ENCODE results near the gene USF2.

- PRO-cap: no peak
Measured at GRCh38 chr19:35005585-35006057, 5.5 kb downstream of the GRAMD1A start.

DNA sequence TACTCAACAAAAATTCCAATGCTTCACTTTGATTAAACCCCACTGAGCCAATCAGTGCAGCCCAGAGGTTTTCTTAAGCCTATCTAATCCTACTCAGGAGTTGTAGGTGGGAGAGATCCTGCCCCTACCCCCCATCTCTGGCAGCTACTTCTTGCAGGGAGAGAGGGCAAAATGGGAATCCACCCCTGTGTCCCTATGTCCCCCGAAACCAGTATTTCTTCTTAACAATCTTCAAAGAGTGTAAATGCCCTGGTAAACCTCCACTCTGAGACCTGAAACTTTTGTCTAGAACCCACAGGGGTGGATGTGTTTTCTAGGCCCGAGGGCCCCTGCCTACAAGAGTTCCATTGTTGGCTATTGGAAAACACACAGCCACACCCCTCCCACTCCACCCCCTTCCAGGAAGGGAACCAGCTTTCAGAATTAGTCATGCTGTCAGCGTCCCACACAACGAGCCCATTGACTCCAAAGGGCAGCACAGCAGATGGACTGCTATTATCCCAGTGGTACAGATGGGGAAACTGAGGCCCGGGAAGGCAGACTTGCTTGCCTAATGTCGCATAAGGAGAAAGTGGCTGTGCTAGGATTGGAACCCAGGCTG lies 8.3 kb upstream of the FXYD3 start:
- PRO-cap: no peak

GRCh38 chr19:35123313-35124042 lies 7.9 kb downstream of the FXYD3 start:
- PRO-cap: no peak

- PRO-cap: no peak
Measured at GRCh38 chr19:35136734-35137845, 1.5 kb upstream of the FXYD1 start.

- PRO-cap: no peak
Measured at GRCh38 chr19:35151402-35151779, 3.1 kb upstream of the FXYD5 start.

DNA sequence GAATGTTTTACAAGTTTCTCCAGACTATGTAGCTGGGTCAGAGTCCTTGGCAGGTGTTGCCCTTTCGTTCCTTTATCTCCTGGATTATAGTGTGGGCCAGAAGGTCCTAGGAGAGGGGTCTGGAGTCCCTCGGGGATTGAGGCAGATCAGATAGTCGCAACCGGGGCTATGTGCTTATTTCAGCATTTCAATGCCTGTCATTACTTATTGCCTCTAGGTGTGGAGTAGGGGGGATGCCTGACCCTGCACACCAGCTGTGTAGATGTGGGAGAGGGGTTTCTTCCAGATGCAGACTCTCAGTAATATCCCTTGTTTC lies 9.2 kb downstream of the FXYD5 start:
- PRO-cap: no peak

GRCh38 chr19:35195665-35196309 lies 32.8 kb downstream of the FAM187B start:
- PRO-cap: no peak

- PRO-cap: no peak
Measured at GRCh38 chr19:35266943-35267938, 1.5 kb upstream of the USF2 start.

DNA sequence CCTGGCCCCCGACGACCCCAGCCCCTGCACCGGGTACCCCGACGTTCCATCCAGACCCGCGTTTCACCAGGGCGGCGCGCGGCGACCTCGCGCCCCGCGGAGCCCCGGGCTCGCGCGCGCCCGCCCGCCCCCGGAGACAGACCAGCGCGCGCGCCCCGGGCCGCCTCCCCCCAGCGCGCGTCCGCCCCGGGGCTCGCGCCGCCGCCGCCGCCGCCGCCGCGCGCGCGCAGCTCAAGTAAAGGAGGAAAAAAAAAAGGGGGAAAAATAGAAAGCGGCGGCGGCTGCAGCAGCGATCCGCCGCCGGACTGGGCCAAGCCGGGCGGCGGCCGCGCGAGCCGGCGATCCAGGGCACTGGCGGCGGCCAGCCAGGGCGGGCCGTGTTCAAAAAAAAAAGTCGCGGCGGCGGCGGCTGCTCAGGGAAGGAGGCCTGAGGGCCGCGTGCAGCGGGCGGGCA lies 417 bp upstream of the USF2 start:
- PRO-cap: bidirectional peak, plus-strand start at position 267 of the sequence, minus-strand start at position 65 of the sequence

DNA sequence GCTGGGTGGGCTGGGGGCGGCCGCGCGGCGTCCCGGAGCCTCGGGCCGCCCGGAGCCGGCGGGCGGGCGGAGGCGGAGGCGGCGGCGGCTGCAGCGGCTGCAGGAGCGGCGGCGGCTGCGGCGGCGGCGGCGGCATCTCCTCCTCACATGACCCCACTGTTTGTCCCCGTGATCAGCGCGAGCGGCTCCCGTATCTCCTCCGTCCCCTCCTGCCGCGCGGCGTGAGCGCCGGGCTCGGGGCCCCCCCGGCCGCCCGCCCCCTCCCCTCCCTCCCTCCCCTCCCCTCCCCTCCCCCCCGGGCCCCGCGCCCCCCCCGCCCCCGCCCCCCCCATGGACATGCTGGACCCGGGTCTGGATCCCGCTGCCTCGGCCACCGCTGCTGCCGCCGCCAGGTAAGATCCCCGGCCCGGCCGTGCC lies at the start of gene USF2:
Gene USF2 (plus strand): TSS at position 191 of the 417 bp plus-strand sequence.
- PRO-cap: bidirectional peak, plus-strand start at position 337 of the sequence, minus-strand start at position 158 of the sequence

GRCh38 chr19:35284688-35285275 lies 2.5 kb downstream of the HAMP start:
- PRO-cap: no peak

DNA sequence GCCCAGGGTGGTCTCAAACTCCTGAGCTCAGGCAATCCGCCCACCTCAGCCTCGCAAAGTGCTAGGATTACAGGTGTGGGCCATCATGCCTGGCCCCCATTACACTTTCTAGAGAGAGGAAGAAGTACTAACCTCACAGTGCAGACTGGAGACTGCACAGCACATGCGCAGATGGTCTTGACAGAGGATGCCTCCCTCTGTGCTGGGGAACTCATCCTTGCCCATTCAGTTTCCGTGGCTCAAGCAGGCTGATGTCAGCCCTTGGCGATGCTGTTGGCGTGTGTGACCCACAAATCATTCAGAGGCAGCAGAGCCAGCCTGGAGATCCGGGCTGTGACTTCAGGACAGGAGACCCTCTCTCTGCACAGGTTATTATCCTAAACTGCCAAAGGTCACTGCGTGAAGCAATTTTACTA lies 14.6 kb upstream of the FFAR2 start:
- PRO-cap: unidirectional peak, plus-strand start at position 228 of the sequence

DNA sequence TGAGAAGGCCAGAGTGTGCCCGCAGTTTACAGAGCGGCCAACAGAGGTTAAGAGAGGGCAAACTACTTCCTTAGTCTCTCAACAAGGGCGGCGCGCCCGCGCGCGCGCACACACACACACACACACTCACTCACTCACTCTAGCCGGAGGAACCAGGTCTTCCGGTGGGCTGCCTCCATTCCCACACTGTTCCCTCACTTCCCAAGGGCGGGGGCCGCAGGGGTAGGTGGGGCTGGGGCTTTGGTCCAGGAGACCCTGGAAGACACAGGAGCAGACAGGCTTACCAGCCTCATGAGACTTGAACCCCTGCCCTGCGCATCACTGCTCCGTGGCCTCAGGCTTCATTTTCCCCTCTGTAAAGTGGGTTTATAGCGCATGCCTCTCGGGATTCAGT lies 828 bp downstream of the GAPDHS start:
- PRO-cap: no peak

- PRO-cap: no peak
Measured at GRCh38 chr19:35553521-35554002, 8.1 kb downstream of the TMEM147 start.

DNA sequence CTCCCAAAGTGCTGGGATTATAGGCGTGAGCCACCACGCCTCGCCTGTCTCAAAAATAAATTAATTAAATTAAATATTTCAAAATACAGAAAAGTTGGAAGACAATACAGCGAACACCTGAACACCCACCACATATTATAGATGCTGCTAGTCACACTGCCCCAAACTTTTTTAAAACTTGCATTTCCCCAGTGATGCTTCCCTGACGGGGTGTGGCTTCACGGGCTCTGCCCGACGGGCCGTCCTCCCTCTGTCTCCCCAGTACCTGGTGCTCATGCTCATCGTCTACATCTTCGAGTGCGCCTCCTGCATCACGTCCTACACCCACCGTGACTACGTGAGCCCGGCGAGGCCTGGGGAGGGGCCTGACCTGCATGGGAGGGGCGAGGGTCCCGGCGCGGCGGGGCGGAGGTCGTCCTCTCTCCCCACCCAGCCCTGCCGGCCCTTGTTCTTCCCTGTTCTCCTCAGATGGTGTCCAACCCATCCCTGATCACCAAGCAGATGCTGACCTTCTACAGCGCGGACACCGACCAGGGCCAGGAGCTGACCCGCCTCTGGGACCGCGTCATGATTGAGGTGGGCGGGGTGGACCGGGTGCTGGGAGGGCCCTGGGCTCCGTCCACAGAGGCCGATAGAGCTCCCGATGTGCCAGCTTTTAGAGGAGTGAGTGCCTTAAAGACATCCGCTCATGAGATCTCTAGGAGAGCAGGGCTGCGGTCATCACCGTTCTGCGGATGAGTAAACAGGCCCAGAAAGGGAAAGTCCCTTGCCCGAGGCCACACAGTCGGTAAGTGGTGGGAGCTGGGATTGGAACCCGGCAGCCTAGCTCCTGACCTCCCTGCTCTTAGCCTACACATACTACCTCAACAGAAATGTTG lies 6.9 kb downstream of the UPK1A start:
- PRO-cap: bidirectional peak, plus-strand start at position 658 of the sequence, minus-strand start at position 503 of the sequence

DNA sequence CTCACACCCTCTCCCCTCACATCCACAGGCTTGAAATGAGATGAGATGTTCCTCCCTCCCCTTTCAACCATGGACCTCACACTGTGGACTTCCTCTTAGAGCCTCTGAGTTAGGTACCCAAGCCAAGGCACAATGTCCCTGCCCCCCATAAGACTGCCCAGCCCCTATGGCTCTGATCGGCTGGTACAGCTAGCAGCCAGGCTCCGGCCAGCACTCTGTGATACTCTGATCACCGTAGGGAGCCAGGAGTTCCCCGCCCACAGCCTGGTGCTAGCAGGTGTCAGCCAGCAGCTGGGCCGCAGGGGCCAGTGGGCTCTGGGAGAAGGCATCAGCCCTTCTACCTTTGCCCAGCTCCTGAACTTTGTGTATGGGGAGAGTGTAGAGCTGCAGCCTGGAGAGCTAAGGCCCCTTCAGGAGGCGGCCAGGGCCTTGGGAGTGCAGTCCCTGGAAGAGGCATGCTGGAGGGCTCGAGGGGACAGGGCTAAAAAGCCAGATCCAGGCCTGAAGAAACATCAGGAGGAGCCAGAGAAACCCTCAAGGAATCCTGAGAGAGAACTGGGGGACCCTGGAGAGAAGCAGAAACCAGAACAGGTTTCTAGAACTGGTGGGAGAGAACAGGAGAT lies 3.2 kb upstream of the KMT2B start:
- PRO-cap: no peak

- PRO-cap: no peak
Measured at GRCh38 chr19:35745749-35746228, 338 bp downstream of the PSENEN start.

- PRO-cap: no peak
Measured at GRCh38 chr19:35767095-35768290, 7.9 kb upstream of the ARHGAP33 start.

DNA sequence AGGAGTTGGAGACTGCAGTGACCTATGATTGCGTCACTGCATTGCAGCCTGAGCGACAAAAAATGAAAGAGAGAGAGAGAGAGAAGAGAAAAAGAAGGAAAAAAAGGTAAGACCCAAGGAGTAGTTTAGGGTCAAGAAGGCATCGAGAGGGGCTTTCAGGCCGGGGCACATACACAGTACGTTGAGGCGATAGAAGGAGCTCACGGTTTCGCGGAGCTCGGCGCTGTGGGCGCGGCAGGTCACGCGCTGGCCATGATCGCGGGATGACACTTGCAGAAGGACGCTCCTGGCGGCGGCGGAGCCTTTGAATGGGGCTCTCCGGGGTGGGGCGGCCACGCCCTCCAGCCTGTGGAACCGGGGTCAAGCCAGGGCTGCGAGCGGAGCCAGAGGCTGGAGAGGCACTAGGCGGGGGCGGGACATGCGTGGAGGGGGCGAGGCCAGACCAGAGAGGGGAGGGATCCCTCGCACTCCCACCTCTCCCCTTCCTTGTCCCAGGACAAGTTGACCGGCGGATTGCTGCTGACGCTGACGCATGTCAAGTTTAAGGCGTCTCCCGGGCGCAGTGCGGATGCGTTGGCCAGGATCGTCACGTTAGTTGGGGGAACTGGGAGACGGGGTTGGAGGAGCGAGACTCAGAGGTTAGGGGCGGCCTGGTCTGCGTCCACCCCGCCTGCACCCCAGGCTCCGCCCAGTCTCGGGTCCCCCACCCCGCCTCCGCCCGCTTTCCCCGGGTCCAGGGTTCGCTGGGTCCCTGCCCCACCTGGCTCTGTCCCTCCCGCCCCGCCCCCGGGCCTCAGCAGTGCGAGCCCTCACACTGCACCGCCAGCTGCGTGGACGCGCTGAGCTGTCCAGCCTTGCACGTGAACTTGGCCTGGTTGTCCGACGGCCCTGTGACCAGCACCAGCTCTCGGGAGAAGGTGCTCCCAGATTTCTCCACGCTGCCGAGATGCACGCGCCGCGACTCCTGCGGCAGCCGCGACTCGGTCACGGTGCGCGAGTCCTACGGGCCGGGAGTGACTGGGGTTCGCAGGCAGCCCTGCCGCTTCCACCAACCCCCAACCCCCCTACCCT lies 6.8 kb downstream of the NPHS1 start:
- PRO-cap: unidirectional peak, plus-strand start at position 499 of the sequence

- PRO-cap: no peak
Measured at GRCh38 chr19:35846351-35846752, 6.0 kb downstream of the NPHS1 start.

Measured in Metastatic Pancreatic Carcinoma in the Ovary (tissue), 1 donor.